ENCODE data around the gene NANOS3.

- PRO-cap, 3 experiments = no peak in any of the 3 experiments
- RAMPAGE, long total RNA = no peak
Measured at GRCh38 chr19:13076266-13076702, 26.4 kb downstream of the LYL1 start.

DNA sequence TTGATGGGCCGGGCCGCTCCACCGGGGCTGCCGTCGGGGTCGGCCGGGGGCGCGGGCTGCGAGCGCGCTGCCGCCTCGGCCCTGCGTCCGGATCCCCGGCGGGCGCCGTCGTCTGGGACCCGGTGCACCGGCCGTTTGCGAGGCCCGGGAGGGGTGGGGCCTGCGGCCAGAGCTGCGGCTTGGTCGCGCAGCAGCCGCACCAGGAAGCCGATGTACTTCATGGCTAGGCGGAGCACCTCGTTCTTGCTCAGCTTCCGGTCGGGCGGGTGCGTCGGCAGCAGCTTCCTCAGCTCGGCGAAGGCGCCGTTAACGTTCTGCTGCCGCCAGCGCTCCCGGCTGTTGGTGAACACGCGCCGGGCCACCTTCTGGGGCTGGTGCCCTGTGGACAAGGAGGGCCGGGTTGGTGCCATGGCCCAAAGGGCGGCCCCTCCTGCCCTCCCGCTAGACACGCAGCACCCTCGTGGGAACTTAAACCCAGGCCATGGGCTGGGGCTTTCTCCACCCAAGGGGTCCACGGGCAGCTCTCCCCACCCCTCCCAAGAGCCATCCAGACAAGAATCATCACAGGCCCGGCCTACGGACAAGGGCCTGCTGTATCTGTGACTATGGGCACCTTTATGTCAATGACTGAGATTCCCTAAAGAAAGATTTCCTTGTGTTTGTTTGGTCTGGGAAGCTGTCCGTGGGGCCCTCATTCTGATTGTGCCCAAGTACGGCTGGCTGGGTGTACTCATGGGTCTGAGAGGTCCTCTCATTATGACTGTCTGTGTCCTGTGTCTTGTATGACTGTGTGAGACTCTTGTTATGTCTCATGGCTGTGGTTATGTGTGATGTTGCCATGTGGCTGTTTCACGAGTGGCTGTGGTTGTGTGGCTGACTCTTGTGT is 3.1 kb downstream of the LYL1 start:
- PRO-cap, 3 experiments = no peak in any of the 3 experiments
- RAMPAGE, long total RNA = no peak

DNA sequence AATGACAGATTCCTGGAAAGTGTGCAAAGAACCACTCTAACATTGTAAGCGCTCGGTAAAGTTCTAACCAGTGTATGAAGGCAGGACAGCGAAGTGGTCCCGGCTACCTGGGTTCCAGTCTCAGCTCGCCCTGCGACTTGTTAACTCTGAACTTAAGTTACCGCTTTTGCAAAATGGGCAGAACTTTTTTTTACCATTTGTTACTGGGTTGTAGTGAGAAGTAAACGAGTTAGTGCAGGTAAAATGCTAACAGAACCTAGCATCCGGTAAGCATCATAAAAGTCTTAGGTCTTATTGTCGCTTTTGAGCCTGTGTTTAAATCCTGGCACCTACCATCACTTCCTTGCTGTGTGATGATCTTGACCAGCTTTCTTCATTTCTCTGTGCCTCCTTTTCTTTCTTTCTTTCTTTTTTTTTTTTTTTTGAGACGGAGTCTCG is 635 bp upstream of the TRMT1 start:
- PRO-cap, 3 experiments = no peak in any of the 3 experiments
- RAMPAGE, long total RNA = no peak

DNA sequence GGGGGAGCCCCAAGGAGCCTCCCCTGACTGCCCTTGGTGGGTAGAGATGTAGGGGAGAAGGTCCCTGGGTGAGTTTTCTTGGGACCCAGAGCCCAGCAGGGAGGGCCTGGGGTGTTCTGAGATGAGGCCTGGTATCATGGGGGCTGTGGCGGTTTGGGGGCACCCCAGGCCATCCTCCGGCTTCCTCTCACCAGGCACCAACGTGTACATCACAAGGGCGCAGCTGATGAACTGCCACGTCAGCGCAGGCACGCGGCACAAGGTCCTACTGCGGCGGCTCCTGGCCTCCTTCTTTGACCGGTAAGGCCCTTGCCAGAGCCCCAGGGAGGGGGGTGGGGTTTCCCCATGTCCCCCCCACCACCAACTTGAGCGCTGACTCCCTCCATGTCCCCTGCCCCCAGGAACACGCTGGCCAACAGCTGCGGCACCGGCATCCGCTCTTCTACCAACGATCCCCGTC is 13.1 kb downstream of the STX10 start:
- PRO-cap, 3 experiments = no peak in any of the 3 experiments
- RAMPAGE, long total RNA = no peak

DNA sequence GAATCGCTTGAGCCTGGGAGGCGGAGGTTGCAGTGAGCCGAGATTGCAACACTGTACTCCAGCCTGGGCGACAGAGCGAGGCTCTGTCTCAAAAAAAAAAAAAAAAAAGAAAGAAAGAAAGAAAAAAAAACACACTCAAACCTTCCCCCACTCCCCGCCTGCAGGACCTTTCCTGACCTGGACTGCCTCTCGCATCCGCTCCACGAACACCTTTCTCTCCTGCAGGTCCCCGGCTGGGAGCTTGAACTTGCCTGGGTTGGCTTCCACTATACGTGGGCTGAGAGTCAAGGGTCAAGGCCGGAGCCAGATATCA is 897 bp downstream of the STX10 start:
- PRO-cap, 3 experiments = no peak in any of the 3 experiments
- RAMPAGE, long total RNA = no peak

- PRO-cap, 3 experiments = no peak in any of the 3 experiments
- RAMPAGE, long total RNA = no peak
Measured at GRCh38 chr19:13277036-13277499, 126.9 kb downstream of the IER2 start.

- PRO-cap, 3 experiments = peak in 1 of 3 experiments; most common plus-strand start chr19:13461819 (in 1); most common minus-strand start chr19:13461690 (in 1)
- RAMPAGE, long total RNA = no peak
Measured at GRCh38 chr19:13461450-13462042, 44.7 kb downstream of the CACNA1A start.

- PRO-cap, 3 experiments = peak in 3 of 3 experiments; most common plus-strand start chr19:13507554 (in 2); most common minus-strand start chr19:13507274 (in 2)
- RAMPAGE, long total RNA = no peak
Measured at GRCh38 chr19:13507052-13507776, 935 bp upstream of the CACNA1A start.

DNA sequence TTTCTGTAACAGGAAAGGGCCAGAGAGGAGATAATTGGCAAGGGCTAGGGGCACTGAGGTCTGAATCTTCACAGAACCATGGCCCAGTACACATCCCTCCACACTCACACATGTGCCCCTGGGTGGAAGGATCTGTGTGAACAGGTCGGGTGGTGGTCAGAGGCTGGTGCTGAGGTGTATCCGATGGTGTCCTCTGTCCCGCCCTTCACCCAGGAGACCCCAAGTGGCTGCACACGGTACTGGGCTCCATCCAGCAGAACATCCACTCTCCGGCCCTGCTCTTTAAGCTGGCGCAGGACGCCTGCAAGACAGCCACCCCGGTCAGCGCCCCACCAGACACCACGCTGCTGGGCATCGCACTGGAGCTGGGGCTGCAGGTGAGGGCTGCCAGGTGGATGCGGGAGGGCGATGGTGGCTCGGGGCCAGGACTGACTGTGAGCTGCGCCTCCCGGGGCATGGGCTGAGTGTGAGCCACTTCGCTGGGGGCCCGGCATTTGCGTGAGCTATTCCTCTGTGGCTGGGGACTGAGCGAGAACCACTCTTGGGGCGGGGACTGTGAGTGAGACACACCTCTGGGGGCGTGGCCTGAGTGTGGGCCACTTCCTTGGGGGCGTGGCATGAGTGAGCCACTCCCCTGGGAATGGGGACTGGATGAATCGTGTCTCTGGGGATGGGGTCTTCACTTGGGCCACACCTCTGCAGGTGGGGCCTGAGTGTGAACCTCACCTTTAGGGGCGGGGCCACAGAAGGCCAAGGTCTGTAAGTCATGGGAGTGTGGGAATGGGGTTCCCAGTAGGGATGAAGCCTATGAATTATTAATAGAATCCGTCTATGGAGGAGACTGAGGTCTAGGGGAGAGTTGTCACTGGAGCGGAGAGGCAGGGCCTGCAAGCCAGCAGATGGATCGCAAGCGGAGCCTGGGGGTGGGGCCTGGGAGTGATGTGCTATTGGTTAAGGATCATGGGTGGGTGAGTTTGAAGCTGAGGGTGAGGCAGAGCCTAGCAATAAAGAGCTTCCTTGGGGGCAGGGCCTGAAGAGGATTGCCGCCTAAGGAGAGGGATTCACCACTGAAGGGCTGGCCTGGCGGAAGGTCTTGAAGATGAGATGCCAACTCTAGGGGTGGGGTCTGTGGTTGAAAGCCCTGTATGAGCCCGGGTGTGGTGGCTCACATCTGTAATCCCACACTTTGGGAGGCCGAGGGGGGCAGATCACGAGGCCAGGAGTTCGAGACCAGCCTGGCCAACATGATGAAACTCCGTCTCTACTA is 30.5 kb downstream of the ZSWIM4 start:
- PRO-cap, 3 experiments = no peak in any of the 3 experiments
- RAMPAGE, long total RNA = no peak

GRCh38 chr19:13834206-13834666 is 39.0 kb downstream of the ZSWIM4 start:
- PRO-cap, 3 experiments = no peak in any of the 3 experiments
- RAMPAGE, long total RNA = no peak

GRCh38 chr19:13877003-13877213 is at the start of gene NANOS3:
NANOS3 (plus strand) TSS chr19:13877134.
- PRO-cap, 3 experiments = no peak in any of the 3 experiments
- RAMPAGE, long total RNA = no peak

DNA sequence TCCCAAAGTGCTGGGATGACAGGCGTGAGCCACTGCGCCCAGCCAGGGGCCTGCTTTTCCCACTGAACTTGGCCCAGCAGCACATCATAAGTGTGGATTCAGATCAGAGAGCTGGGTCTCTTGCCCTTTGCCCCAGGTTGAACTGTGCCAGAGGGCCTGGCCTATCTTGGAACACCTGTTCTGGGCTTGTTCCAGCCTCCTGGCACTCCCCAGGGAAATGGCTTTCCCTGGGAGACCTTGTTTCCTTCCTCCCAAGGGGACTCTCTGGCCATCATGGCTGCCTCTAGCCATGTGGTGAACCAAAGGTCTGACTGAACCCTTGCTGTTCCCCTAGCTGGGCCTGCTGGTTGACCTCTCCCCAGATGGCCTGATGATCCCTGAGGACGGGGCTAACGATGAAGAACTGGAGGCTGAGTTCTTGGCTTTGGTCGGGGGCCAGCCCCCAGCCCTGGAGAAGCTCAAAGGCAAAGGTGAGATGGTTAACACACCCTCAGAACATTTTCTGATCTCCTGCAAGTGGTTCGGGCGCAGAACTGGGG is 3.6 kb downstream of the CC2D1A start:
- PRO-cap, 3 experiments = no peak in any of the 3 experiments
- RAMPAGE, long total RNA = no peak

DNA sequence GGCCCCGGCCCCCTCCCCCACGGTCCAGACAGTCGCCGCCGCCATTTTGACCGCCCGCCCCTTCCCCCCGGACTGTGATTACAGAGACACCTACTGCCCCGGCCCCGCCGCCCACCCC is 311 bp downstream of the RFX1 start:
- PRO-cap, 3 experiments = no peak in any of the 3 experiments
- RAMPAGE, long total RNA = no peak

- PRO-cap, 3 experiments = no peak in any of the 3 experiments
- RAMPAGE, long total RNA = no peak
Measured at GRCh38 chr19:14116718-14117437, 684 bp downstream of the PRKACA start.

DNA sequence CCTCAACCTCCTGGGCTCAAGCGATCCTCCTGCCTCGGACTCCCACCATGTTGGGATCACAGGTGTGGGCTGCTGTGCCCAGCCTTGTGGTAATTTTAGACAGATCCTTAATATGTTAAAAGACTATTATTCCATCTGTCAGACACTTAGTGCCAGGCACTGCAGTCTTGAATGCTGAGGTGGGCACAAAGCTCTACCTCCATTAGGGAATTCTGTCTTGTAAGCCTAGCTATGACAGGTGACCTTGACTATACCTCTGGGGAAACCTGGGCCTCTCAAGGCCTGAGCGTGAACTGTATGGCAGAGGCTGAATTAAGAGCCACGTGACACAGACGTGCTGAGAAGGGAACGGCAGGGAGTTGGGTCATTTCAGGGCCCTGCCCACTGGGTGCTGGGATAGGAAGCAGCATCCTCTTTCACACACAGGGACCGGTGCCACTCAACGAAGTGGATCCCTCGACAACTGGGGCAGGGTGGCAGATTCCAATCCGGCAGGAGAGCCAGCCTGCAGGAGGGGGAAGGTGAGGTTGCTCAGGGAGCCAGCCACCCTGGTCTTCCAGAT is 9.3 kb downstream of the ASF1B start:
- PRO-cap, 3 experiments = no peak in any of the 3 experiments
- RAMPAGE, long total RNA = no peak

- PRO-cap, 3 experiments = no peak in any of the 3 experiments
- RAMPAGE, long total RNA = no peak
Measured at GRCh38 chr19:14137351-14137816, 995 bp upstream of the ASF1B start.

GRCh38 chr19:14162512-14163588 is 26.5 kb upstream of the ASF1B start:
- PRO-cap, 3 experiments = no peak in any of the 3 experiments
- RAMPAGE, long total RNA = no peak

DNA sequence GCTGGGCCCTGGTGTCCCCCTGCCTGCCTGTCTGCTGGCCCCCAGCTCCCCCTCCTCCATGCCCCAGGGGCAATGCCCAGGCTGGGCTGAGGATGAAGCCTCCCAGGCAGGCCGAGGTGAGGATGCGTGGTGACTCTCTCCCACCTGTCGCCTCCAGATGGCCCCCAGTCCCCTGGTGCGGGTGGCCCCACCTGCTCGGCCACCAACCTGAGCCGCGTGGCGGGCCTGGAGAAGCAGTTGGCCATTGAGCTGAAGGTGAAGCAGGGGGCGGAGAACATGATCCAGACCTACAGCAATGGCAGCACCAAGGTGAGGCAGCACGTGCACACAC is 10.2 kb downstream of the PKN1 start:
- PRO-cap, 3 experiments = no peak in any of the 3 experiments
- RAMPAGE, long total RNA = no peak

DNA sequence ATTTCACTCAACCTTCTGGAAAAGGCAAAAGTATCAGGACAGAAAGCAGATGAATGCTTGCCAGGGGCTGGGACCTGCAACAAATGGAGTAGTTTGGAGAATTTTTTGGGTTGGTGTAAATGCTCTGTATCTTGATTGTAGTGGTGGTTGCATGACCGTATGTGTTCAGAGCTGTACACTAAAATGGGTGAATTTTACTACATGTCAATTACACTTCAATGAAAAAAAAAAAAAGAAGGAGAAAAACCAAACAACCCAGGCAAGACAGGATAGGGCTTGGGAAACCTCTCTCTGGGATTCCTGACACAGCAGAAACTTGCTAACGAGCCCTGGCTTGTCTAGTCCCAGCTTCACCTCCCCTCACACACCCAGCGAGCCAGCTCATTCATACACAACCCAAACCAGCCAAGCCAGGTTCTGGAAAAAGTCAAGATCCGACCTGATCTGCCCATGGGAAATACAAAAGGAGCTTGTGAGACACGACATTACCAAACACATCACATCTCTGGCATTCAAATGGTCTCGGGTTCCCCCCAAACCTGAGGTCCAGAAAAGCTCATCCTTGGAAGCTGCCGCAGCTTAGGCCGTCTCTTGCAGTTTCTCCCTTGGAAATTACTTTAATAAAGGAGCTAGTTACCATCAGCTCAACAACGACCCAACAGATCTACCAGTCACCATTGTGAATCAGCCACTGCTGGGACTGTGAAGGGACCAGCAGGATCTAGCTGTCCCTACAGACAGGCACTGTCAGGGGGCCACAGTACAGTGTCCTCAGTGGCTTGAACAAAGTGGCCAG is 3.6 kb upstream of the TECR start:
- PRO-cap, 3 experiments = no peak in any of the 3 experiments
- RAMPAGE, long total RNA = no peak

DNA sequence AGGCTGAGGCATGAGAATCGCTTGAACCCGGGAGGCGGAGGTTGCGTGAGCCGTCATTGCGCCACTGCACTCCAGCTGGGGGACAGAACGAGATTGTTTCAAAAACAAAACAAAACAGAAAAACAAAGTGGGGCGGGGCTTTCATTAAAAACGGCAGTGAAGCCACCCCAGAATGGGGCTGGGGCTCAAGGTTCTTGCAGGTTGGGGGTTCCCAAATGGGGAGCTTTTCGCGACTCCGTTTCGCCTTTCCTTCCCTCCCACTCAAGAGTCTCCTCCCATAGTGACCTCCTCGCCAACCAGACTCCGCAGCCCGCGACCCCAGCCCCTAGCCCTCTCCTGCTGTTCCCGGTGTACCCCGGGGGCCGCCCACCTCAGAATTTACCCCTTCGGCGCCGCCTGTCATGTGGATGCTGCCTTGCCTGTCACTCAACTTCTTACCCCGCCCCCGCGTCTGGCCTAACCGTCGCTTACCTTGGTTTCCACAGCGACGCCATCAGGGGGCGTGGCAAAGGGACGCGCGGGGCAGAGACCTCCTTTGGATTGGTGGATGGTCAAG is 476 bp upstream of the TECR start:
- PRO-cap, 3 experiments = peak in 3 of 3 experiments; most common minus-strand start position 453 of the sequence (in 3)
- RAMPAGE, long total RNA = start-site peak on the minus strand centred at position 417 of the sequence, 194 bp wide, 36 and 21 reads in 2 replicates

Data from cerebellum (tissue), 5 donors.